Helper T cell (primary cell): ENCODE results near the genes FGF11, SOX15 and DNAH2.

DNA sequence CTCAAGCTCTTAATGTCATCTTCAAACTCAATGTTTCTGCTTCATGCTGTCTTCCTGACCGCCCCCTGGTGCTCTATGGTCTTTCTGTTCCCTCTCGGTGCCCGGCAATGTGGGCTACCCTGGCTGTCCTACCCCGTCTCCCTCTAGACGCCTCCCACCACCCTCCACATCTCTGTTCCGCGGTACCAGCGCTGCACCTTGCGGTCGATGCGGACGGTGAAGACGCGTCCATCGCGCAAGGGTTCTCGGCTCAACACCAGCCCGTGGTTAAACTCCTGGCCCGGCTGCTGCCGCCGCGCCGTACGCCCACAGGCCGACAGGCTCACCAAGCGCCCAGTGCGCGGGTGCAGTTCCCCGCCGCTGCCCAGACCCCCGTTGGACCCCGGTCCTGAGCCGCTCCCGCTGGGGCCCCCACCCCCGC is 291 bp downstream of the NEURL4 start:
- PRO-cap, 2 experiments = no peak in any of the 2 experiments

DNA sequence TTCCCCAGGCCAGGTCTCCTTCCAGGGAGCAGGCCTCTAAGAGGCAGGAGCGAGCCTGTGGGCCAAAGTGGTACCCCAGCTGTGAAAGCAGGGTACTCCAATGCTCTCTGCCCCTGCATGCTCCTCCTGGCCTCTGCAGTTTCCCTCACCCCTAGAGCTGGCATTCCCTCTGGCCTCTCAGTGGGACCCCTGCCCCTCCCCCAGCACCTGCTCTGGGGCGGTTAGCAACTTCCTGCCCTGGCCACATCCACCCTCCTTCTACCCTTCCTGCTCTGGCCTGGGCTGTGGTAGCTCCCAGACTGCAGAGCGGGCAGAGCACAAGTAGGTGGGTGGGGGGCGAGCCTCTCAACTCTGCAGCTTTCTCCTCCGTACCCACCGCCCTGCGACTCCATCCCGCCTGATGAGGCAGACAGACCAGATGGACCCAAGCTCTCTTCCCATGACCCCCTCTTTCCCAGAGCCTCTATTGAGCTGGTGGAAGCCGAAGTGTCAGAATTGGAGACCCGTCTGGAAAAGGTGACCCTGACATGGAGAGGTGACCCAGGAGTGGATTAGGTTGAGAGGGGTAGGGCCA is 612 bp downstream of the ACAP1 start:
- PRO-cap, 2 experiments = peak in 2 of 2 experiments; most common plus-strand start position 297 of the sequence (in 2); most common minus-strand start position 260 of the sequence (in 2)

DNA sequence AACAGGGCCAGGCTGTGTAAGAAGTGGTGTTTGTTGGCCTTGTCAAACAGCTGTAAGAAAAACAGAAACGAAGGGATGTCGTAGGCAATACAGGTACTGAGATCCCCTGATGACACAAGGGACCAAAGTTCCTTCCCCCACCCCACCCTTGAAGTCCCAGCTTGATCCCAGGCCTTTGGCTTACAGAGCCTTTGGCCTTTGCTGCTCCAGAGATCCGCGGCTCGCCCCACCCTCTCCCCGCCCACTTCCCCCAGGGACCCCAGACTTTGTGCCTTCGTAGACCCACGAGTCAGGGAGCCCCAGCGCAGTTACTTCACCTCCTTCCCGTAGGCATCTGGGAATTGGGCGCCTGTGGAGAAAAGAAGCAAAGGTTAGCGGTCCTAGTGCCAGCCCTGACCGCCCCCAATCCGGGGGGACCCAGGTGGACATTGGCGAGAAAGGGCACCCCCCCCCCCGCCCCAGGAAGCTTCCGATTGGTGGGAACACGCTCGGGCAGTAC is 507 bp downstream of the TMEM256 start:
- PRO-cap, 2 experiments = no peak in any of the 2 experiments

- PRO-cap, 2 experiments = no peak in any of the 2 experiments
Measured at GRCh38 chr17:7437445-7437643, 2.0 kb upstream of the FGF11 start.

DNA sequence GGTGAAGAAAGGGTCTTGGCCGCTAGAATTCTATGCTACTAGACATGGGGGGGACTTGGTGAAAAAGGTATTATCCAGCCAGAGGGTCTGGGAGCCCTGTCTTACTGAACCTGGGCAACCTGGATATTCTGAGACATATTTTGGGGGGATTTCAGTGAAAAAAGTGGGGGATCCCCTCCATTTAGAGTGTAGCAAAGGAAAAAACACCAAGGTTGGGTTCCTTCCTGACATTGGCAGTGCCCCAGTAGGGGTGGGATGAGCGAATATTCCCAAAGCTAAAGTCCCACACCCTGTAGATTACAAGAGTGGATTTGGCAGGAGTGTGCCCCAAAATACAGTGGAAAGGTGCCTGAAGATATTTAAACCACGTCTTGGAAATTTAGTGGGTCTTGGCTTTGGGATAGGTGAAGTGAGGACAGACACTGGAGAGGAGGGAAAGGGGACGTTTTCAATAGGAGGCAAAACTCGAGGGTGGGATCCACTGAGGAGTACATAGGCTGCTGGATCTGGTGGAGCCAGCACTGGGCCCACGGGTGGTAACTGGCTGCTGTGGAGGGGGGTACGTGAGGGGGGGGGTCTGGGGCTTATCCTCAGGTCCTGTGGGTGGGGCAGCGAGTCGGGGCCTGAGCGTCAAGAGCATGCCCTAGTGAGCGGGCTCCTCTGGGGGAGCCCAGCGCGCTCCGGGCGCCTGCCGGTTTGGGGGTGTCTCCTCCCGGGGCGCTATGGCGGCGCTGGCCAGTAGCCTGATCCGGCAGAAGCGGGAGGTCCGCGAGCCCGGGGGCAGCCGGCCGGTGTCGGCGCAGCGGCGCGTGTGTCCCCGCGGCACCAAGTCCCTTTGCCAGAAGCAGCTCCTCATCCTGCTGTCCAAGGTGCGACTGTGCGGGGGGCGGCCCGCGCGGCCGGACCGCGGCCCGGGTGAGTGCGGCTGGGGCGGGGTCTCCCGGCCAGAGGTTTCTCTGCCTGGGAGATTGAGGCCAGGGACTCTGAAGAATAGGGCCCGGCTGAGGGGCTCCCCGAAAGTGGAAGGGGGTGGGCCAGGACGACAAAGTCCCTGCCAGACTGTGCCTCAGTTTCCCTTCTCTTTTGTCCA is at the start of gene FGF11:
Gene FGF11 (plus strand): TSS at position 614 of the 1,090 bp plus-strand sequence.
- PRO-cap, 2 experiments = no peak in any of the 2 experiments

GRCh38 chr17:7548383-7548745 is 494 bp upstream of the TNFSF12 start:
- PRO-cap, 2 experiments = no peak in any of the 2 experiments

DNA sequence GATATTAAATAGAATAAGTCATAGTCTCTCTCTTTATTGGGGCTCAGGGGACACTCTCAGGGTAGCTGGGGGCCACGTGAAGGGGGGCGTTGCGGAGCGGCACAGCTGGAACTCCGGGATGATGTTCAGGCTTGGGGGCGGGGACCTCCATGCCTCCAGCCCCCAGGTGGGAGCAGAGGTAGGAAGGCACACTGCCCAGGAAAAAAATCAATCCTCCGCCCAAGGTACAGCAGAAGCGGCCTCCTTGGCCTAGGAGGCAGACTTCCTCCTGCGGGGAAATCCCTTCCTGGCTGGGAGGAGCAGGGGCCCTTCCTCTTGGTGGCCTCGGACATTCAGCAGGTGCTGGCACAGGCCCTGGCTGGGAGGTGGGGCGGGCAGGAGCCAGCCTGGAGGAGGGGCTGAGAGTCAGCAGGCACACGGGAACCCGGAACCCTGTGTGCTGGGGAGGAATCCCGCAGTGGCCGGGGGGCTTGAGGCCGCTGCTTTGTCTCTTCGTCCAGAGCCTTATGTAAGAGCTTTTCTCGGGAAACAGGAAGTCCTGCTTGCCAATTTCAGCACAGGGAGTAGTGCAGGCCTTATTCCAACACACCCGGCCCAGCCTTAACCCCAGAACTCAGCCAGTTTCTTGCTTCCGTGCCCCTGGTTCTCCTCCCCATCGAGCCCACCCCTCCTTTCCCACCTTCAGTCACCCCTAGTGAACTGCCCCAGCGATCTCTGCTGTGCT is 520 bp upstream of the TNFSF13 start:
- PRO-cap, 2 experiments = no peak in any of the 2 experiments

DNA sequence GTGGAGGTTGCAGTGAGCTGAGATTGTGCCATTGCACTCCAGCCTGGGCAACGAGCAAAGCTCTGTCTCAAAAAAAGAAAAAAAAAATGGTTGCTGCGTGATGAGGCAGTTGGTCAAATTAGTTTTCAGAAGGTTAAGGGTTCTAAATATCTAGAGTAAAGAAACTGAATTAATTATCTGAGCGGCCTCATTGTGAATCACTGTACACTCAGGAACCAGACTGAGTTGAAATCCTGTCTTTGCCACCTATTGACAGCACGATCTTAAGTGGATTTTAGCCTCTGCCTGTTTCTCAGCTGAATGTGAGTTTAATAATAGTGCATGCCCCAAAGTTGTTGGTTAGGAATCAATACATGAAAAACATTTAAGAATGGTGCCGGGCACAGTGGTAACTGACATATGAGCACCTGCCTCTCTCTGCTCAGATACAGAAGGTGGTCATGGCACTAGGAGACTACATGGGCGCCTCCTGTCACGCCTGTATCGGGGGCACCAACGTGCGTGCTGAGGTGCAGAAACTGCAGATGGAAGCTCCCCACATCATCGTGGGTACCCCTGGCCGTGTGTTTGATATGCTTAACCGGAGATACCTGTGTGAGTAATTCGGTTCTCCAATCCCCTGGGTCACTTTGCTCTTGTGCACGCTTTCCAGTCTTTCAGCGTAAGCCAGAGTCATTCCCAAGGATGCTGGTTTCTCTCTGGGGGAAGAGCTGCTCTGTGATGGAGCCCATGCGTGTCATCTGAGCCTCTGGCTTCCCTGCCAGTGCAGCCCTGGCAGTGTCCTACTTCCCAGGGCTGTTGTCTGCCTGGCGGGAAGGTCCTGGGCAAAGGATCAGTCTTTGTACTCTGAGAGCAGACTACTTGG is 3.1 kb upstream of the CD68 start:
- PRO-cap, 2 experiments = peak in 2 of 2 experiments; most common plus-strand start position 713 of the sequence (in 2)

DNA sequence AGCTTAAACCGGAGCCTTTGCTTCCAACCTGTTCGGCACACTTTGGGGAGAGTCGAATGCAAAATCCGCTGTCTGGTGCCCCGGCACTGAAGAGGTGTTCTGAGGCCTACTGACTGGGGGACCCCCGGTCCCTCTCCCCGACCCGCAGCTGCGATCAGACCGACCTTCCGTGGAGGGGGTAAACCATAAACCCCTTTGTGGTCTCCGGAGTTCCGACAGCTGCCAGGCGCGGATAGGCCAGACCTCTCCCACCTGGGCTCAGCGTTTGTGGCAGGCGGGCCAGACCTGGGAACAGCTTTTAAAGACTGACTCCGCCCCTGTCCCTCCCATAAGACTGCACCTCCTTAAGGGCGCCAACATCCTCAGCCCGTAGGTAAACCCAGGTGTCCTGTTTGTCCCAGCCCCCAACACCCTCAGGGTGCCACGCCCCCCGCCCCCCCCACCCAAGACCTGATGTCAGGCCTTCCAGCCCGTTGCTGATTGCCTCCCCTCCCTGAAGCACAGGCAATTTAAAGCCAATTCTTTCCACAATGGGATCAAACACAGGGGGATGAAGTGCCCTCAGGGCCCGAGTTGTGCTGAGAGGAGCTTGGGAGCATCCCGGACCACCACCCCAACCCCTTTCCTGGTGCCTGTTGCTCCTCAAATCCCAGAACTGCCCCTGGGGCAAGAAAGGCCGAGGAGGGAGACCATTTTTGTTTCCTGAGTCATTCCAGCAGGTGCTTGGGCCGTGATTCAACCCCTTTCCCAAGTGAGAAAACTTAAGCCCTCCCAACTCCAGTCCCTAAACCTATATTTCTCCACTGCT is at the start of gene SOX15:
Gene SOX15 (minus strand): TSS at position 272 of the 808 bp plus-strand sequence.
- PRO-cap, 2 experiments = no peak in any of the 2 experiments

- PRO-cap, 2 experiments = no peak in any of the 2 experiments
Measured at GRCh38 chr17:7673446-7674167, 13.7 kb downstream of the TP53 start.

DNA sequence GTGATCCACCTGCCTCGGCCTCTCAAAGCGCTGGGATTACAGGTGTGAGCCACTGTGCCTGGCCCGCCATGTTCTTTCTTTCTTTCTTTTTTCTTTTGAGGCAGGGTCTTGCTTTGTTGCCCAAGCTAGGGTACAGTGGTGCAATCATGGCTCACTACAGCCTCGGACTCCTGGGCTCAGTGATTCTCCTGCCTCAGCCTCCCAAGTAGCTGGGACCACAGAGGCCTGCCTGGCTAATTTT is 9.2 kb downstream of the TP53 start:
- PRO-cap, 2 experiments = no peak in any of the 2 experiments

DNA sequence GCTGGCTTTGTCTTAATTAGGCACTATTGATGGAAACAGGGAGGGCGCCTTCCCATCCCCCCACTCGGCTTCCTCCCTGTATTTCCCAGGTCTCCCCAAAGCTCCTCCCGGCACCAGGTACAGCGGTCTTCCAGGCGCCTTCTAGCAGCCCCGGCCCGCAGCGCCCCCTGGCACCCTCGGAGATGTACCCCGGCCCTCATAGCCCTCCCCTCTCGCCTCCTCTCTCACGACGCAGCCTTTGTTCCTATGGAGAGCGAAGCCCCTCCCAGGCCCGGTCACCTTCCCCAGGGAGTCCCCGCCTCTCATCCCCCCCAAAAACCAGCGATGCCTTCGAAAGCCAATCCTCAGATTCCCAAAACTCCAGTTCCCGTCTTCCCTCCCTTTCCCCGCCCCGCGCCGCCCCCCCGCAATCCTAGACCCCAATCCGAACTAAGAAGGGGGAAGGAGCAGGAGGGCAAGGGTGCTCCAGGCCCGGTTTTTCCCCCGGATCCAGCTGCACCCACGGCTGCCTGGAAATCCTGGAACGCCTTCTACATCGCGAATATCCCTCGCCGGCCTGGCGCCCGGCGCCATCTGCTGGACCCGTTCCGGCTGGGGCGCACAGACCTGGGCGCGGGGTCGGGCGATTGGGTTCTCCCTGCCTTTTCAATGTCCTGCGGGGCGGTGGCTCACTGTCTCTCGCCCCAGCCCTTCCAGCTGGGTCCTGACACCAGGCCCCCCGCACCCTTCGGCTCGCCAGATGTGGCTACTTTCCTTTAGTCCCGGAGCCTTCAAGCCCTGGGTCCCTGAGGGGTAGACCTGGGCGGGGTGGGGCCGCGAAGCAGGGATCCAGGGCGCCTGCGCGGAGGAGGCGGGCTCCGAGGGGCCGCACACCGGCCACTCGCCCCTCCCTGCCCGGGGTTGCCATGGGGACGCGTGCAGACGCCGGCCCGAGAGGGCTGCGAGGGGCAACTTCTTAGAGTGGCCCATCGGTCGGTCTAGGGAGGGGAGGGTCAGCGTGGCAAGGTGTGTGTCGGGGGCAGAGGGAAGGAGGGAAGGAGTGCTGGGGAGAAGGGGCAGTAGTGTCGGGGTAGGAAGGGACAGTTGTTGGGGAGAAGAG is at the start of gene DNAH2:
Gene DNAH2 (plus strand): TSS at position 918 of the 1,099 bp plus-strand sequence.
- PRO-cap, 2 experiments = no peak in any of the 2 experiments

GRCh38 chr17:7803929-7804466 is 30.0 kb upstream of the KDM6B start:
- PRO-cap, 2 experiments = no peak in any of the 2 experiments

DNA sequence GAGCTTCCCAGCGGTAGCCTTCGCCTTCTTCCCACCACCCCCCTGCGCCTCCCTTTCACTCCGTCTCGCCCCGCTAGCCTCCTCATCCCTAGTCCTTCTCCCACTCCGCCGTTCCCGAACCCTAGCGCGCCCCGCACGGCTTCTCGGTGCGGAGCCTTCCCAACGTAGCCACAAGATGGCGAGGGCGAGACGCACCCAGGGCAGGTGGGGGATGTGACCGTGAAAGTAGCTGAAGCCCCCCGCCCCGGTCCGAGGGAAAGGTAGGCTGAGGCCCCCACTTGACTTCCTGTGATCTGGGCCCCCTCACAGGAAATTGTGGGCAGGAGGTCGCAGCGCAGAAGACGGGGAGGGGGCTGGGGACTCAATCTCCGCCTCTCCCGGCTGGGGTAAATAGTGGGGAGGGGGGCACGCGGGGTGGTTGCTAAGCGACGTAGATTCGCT is 844 bp downstream of the KDM6B start:
- PRO-cap, 2 experiments = peak in 1 of 2 experiments; most common minus-strand start position 177 of the sequence (in 1)

- PRO-cap, 2 experiments = no peak in any of the 2 experiments
Measured at GRCh38 chr17:7856533-7856968, 808 bp downstream of the NAA38 start.

DNA sequence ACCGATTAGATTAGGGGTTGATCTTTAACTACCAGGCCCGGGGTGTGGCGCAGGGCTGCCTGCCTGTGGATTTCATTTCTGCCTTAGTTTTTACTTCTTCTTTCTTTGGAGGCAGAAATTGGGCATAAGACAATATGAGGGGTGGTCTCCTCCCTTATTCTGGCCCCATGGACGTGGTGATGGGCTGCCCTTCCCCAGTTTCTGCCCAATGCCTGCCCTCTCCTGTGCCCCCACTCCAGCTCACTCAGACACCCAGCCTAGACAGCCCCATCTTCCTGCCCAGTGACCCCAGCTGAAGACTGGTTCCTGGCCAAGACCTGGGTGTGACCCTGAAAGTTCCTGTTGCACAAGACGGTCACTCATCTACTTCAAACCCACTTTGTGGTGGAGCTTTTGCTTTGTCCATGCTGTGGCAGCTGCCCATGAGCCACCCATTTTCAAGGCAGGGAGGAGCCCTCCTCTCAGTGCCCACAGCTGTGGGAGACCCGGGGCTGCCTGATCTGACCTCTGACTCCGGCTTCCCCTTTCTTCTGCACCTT is 18.6 kb downstream of the ALOX12B start:
- PRO-cap, 2 experiments = no peak in any of the 2 experiments

DNA sequence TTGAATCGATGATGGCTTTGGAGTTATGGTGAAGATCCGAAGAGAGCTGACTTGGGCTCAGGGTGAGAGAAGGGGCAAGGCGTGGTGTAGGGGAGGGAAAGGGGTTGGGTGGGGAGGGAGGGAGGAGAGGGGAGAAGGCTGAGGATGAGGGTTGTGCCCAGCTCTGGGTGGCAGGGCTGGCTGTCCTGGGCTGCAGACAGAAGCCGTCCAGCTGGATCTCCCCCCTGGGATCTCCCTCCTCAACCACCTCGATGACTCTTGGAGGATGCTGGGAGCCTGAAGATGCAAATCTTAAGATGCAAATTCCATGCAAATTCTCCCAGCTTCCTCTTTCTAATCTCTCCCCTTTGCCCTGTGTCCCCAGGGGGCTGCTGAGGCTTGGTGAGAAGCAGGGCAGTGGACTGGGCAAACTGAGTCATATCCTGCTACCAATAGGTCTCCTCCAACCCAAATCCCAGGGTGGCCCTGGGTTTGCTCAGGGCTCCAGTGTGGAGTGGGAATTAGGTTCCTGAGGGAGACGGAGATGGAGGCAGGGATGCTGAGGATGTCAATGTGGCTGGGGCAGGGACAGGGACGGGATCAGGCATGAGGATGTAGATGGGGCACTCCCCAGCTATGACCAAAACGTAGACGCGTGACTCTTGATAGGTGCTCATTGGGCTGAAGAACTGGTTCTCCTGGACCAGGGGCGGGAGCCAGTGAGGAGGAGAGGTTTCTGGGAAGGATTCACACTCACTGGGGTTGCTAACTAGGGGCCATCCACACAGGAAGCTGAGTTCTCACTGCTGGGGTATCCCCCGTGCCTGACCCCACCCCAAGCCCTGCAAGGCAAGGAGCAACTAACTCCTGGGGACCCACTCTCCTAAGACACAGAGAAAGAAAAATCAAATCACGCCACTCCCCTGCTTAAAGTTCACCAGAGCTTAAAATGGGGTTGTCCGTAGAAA is 3.6 kb upstream of the ALOX12B start:
- PRO-cap, 2 experiments = no peak in any of the 2 experiments

GRCh38 chr17:8125331-8125989 is 1.6 kb upstream of the HES7 start:
- PRO-cap, 2 experiments = peak in 2 of 2 experiments; most common plus-strand start chr17:8125739 (in 2)

DNA sequence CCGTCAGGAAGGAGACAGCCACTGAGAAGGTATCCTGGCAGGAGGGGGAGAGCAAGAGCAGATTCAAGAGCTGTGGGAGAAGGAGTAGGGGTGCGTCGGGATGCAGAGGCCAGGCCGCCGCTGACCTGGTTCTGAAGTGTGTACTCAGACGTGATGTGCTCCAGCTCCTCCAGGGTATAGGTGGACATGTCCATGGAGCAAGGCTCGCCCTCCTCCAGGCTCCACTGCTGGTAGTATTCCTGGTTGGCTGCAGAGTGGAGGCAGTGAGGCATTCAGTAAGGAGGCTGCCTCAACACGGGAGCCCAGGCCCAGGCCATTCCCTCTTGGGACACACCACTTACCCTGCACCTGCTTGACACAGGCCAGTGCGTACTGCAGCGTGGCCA is 2.6 kb downstream of the PER1 start:
- PRO-cap, 2 experiments = no peak in any of the 2 experiments

GRCh38 chr17:8158463-8159346 is 4.0 kb downstream of the VAMP2 start:
- PRO-cap, 2 experiments = no peak in any of the 2 experiments